Measurements from ENCODE around the gene THBS1.

GRCh38 chr15:35390424-35391113, 155.4 kb downstream of the DPH6 start:
- PRO-cap: no peak

- PRO-cap: no peak
Observed at GRCh38 chr15:36047186-36047816, 501.3 kb upstream of the DPH6 start.

DNA sequence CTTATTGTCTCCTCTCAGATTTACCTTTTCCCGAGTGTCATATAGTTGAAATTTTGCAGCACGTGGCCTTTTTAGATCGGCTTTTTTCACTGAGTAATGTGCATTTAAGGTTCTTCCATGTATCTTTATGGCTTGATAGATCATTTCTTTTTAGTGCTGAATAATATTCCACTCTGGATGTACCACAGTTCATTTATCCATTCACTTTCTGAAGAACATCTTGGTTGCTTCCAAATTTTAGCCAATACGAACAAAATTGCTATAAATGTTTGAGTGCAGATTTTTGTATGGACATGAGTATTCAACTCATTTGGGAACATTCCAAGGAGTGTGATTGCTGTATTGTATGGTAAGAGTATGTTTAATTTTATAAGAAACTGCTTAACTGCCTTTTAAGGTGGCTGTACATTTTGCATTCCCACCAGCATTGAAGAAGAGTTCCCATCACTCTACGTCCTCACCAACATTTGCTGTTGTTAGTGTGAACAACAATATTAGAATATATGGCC, 243.3 kb upstream of the CDIN1 start:
- PRO-cap: no peak

- PRO-cap: no peak
Observed at GRCh38 chr15:36808090-36809112, 229.0 kb downstream of the CDIN1 start.

GRCh38 chr15:37109210-37109921, 9.0 kb upstream of the MEIS2 start:
- PRO-cap: no peak

GRCh38 chr15:37124977-37125483, 24.7 kb upstream of the MEIS2 start:
- PRO-cap: no peak

- PRO-cap: no peak
Observed at GRCh38 chr15:38041540-38042009, 107.1 kb downstream of the TMCO5A start.

- PRO-cap: bidirectional peak, plus-strand start at chr15:38252084, minus-strand start at chr15:38251833
Observed at GRCh38 chr15:38251763-38252062, 923 bp upstream of the SPRED1 start.

DNA sequence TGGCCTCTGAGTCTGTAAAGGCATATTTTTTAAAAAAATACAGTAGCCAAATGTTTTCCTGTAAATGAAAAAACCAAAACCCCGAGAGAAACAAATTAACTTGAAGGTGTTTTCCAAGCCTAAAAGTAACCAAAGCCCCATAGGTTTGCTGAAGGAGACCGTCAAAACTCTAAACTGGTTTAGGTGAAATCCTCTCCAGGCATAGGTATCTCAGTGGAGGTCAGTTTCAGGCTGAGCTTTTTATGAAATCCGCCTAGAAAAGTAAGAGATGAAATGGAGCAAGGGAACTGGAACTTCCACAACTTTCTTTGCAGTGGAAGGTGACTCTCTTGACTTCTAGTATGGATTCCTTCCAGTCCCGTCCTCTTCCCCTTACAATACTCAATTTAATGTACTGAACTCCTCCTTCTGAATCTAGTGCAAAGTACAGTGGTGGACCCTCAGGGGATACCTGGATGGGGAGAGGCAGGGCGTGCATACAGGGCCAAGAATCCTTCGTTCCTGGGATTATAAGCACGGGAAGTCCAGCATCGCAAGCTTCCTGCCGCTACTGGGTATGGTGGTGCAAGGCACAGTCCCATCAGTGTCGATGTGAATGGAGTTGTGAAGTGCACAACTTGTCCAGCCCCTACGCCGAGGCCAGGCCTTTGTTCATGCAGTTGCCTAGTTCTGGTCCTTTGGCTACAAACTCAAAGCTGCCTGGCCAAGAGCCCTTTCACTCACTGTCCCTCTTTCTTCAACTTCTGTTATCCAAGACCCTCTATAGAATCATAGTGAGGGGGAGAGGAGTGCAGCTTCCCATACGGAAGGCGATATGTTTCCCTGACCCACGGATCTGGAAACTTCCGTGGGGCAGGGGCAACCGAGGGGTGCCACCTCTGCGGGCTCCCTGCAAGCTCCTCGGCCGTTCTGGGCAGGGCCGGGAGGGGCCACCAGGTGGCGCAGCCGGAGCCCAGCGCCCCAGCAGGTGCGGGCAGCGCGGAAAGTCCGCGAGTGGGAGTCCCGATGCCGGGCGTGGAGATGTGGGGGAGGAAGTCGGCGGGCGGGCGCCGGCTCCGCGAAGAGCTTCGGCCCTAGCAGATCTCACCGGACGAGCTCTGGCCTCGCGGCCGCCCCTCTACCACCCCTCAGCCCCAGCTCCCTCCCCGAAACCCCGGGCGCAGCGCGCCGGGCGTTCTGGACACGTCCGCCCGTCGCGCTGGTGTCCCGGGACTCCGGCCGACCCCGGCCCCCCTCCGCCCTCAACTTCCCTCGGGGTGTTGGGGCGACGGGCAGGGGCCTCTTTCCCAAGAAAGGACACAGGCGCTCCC, 900 bp downstream of the RASGRP1 start:
- PRO-cap: no peak

- PRO-cap: unidirectional peak, minus-strand start at chr15:38683764
Observed at GRCh38 chr15:38683527-38683976, 118.9 kb upstream of the RASGRP1 start.

- PRO-cap: no peak
Observed at GRCh38 chr15:38696145-38696862, 131.7 kb upstream of the RASGRP1 start.

- PRO-cap: no peak
Observed at GRCh38 chr15:38820264-38820483, 255.6 kb upstream of the RASGRP1 start.

- PRO-cap: no peak
Observed at GRCh38 chr15:39511255-39511655, 69.6 kb upstream of the THBS1 start.

DNA sequence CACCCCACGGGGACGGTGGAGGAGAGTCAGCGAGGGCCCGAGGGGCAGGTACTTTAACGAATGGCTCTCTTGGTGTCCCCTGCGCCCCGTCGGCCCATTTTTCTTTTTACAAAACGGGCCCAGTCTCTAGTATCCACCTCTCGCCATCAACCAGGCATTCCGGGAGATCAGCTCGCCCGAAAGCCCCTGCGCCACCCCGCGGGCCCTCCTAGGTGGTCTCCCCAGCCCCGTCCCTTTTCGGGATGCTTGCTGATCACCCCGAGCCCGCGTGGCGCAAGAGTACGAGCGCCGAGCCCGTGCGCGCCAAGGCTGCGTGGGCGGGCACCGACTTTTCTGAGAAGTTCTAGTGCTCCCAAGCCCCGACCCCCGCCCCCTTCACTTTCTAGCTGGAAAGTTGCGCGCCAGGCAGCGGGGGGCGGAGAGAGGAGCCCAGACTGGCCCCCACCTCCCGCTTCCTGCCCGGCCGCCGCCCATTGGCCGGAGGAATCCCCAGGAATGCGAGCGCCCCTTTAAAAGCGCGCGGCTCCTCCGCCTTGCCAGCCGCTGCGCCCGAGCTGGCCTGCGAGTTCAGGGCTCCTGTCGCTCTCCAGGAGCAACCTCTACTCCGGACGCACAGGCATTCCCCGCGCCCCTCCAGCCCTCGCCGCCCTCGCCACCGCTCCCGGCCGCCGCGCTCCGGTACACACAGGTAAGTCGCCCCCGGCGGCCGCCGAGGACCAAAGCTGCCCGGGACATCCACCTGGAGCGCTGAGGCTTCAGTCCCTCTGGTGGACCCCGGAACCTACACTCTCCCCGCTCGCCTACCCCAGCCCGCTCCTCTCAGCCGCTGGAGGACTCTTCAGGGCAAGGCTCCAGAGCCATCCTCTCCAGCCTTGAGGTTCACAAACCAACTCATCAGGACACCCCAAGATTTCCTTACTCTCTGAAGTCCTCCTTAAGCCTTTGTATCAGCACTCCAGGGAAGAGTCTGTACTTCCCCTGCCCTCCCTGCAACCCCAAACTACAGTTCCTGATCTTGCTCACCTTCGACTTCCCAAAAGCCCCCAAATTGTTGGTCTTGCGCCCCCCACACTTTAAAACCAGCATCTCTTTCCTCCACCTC, at the start of gene THBS1:
TSS of gene THBS1 (plus strand) at position 539 of the 1,102 bp plus-strand sequence.
- PRO-cap: no peak

DNA sequence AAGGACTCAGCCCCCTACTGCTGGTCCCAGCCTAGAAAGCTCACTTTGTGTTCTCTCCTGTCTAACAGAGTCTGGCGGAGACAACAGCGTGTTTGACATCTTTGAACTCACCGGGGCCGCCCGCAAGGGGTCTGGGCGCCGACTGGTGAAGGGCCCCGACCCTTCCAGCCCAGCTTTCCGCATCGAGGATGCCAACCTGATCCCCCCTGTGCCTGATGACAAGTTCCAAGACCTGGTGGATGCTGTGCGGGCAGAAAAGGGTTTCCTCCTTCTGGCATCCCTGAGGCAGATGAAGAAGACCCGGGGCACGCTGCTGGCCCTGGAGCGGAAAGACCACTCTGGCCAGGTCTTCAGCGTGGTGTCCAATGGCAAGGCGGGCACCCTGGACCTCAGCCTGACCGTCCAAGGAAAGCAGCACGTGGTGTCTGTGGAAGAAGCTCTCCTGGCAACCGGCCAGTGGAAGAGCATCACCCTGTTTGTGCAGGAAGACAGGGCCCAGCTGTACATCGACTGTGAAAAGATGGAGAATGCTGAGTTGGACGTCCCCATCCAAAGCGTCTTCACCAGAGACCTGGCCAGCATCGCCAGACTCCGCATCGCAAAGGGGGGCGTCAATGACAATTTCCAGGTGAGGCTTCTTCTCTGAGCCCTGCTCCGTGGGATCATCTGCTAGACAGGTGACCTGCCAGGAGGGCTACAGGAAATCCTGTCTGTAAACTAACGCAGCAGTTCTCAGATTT, 1.4 kb downstream of the THBS1 start:
- PRO-cap: no peak

DNA sequence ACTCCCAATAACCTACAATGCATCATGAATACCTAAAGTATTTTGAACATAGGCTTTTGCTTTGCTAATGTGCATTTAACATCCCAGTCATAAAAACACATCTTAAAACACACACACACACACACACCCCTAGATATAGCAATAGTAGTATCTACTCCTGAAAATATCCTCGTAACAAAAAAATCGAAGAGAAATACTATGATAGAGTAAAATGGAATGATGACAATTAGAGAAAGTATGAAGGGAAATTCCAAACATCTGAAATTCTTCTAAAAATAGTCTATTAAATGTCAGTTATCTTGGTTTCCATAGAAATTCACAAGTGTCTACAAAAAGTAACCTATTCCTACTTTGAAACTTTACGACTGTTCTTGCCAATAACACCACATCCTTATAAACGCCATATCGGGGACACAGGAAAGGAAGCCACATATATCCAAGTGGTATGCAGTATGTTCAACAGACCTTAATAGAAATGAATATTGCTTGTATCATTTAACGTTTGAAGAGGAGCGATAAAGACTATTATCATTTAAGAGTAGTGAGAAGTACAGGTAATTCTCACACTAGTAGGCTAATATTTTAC, 1.4 kb downstream of the GPR176 start:
- PRO-cap: unidirectional peak, plus-strand start at position 403 of the sequence

- PRO-cap: no peak
Observed at GRCh38 chr15:40035933-40036309, 3.1 kb downstream of the SRP14 start.

DNA sequence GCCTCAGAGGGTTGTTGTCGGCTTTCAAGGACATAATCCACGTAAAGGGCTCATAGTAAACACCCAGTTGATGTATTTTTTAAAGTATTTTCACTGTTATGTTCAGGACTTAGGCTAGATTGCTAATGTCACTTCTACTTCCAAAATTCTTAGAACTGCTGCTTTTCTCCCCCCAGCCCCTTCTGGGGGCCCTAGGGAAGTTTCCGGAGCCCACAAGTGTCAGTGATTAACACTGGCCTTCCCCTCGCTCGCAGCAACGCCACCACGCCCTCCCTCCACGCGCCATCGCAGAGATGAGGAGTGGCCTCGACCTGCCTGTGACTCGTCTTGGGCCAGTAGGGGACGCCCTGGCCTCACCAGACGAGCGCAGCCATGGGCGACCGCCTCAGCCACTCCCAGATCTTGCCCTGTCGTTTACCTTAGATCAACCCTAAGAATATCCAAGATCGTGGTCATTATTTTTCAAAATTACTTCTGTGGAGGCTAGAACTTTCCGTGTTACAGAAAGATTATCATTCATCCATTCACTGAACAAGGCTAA, 6.0 kb upstream of the SRP14 start:
- PRO-cap: unidirectional peak, minus-strand start at position 295 of the sequence

GRCh38 chr15:40045569-40045903, 6.6 kb upstream of the SRP14 start:
- PRO-cap: no peak

DNA sequence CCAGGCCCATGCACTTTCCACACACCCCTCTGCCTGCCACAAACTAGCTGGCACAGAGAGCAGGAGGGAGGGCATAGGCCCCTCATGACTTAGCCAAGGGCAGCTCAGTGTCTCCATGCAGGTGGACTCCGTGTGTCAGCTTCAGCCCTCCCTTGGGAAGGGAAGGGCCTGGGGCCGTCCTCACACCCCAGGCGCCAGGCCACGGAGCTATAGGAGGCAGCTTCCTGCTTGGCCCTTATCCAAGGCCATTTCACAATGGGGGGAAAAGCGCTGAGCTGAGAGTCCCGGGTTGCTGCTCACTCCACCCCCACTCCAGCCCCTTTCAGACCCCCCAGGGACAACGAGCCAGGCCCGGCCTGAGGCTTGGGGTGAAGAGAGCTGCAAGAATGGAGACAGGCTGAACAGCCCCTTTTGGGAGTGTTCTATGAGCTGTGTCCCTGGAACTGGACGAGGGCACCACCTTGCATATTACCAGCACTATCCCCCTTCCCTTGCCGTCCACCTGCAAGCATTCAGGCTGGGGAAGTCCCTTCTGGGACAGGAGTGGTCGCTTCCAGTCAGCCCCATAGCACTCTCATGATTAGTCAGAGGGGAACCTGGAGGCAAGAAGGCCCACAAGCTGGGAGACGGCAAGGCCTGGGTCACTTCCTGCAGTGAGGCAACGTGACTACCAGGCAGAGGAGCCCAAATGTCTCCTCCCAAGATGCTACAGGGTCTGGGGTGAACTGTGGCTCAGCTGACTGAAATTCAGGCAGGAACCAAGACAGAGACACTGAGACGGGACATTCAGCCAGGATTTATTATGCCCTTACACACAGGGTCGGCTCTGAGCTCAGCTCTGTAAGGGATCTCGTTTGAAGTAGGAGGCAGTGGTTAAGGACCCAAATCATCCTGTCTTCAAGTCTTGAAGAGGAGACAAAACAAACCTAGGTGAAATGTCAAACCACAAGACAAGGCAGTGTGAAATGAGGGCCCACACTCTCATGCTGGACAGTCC, 8.6 kb upstream of the SRP14 start:
- PRO-cap: bidirectional peak, plus-strand start at position 348 of the sequence, minus-strand start at position 209 of the sequence; bidirectional peak, plus-strand start at position 583 of the sequence, minus-strand start at position 582 of the sequence

Data from NALM6 (cell line).